Fibroblast of villous mesenchyme (primary cell): ENCODE results near the genes TBCD, ZNF750 and B3GNTL1.

DNA sequence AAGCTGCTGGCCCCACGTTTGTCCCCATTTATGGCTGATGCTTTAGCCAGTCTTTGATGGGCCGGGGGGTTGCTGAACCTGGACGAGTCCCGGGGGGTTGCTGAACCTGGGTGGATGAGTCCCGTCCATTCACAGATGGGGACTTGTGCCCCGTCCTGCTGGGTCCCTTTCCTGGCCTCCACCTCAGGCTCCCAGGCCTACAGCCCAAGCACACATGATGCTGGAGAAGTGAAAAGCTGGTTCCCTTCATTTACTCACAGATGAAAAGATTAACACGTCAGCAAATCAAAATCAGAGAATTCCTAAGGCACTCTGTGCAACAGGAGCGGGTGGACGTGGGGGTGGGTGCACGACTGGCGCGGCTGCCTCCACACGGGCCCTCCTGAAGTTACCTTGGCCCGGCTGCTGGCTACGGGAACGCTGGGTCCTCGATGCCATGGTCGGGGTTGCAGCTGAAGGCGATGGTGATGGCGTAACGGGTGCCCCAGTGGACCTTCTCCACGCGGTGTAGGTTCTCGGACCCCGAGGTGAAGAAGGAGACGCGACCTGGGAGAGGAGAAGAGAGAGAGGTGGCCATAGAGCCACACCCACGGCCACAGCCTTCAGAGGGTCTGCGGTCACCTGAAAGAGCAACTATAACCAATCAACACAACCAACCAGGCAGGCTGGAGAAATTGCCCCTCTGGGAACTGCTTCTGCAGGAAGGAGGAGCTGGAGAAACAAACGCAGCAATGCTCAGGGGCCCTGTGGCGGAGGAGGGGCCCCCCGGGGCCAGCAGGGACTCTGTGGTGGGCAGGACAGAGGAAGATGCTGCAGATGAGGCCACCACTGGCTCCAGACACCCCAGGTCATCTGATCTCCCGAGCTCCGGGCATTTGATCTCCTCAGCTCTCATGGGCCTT is 20.7 kb downstream of the UTS2R start:
- CAGE, long polyA plus RNA = no peak

DNA sequence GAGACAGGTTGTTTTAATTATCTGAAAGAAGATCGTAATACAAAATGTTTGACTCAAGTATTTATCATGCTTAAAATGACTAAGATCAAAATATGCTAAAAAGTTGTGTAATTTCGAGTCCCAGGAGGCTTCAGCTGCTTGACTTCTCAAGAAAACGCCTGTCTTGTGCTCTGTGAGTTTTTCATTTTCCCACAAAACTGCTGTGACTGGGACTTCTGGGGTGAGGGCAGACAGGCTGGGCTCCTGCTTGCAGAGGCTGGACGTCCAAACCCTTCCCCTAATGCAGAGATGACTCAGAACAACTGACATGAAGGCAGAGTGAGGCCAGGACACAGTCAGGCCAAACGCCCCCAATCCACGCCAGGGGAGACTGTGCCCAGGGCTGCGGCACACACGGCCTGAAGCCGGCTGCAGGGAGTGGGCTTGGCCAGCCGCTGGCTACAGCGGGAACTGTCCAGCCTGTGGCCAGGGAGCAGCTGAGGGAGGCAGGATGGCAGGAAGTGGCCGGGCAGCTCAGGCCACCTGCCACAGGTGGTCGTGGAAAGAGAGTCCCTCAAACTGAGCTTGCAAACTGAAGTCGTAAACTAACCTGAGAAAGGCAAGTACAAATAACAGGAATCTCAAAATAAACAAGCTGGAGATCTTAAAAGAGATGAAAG is 21.5 kb upstream of the HEXD start:
- CAGE, long polyA plus RNA = no peak

- CAGE, long polyA plus RNA = no peak
Observed at GRCh38 chr17:82458368-82458589, 262 bp upstream of the NARF start.

DNA sequence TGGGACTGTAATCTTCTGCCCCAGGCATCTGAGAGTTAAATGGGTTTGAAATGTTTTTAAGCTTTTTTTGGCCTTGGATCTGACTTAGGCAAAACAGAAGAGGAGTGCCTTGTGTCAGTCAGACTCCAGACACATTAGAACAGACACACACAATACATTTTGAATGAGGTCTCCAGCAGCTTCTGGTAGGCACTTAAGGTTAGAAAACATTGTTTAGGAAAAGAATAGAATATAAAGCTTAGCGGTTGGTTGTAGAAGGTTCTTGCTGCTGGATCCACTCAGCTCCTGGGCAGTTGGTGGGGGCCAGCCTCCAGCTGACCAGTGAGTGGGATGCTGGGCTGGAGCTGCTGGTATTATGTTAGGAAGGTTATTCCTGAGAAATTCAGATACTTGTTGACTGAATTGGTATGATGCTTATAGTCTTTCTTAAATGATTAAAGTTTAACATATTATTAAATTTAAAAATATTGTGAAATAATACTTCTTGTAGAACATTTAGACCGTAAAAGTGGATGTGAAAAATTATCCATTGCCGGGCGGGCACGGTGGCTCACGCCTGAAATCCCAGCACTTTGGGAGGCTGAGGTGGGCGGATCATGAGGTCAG is 17.4 kb downstream of the FOXK2 start:
- CAGE, long polyA plus RNA = no peak

DNA sequence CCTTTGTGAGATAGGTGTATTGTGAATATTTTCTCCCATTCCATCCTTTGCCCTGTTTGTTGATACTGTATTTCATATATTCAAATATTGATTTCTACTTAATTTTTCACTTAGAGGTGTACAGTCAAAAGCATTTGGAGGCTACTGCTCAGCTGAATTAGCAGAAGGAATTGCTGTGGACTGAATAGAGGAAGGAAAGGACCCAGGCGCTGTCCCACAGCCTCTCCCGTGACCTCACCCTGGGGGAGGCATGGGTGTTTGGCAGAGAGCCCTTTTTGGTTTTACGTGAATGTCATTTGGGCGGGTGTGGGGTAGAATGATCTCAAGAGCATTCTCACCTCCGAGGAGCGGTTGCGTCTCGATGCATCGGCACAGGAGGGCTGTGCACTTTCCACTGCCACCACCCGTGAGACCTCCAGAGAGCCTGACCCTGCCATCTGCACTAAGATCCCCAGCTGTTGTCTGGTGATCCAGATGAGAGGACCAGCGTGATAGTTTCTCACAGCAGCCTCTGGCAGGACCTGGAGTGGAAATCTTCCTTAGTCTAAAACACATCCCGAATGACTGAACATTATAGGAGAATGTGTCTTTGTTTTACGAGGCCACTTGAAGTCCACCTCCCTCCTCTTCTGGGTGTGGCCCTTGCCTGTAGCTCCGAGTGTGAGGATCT is 29.1 kb downstream of the FOXK2 start:
- CAGE, long polyA plus RNA = no peak

DNA sequence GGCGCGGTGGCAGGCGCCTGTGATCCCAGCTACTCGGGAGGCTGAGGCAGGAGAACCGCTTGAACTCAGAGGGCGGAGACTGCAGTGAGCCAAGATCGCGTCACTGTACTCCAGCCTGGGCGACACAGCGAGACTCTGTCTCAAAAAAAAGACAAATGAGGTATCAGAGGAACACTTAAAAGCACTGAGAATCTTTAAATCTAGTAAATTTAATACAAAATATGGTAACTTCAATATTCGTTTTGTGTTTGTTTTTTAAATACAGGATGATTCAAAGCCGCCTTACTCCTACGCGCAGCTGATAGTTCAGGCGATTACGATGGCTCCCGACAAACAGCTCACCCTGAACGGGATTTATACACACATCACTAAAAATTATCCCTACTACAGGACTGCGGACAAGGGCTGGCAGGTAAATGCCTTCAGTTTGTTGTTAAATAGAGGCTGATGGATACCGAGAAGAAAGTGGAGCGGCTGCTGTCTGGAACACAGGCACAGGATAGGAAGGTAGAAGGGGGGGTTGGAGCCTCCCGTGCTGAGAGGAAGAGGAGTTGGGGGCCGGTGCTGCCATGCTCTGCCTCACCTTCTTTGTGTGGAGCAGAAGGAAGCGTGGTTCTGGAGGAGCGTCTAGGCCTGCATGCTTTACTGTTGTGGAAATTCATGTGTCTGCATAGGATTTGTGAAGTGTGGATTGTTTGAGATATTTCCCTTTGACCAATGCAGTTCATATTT is 52.1 kb downstream of the FOXK2 start:
- CAGE, long polyA plus RNA = no peak

- CAGE, long polyA plus RNA = no peak
Observed at GRCh38 chr17:82613224-82614302, 34.7 kb downstream of the WDR45B start.

DNA sequence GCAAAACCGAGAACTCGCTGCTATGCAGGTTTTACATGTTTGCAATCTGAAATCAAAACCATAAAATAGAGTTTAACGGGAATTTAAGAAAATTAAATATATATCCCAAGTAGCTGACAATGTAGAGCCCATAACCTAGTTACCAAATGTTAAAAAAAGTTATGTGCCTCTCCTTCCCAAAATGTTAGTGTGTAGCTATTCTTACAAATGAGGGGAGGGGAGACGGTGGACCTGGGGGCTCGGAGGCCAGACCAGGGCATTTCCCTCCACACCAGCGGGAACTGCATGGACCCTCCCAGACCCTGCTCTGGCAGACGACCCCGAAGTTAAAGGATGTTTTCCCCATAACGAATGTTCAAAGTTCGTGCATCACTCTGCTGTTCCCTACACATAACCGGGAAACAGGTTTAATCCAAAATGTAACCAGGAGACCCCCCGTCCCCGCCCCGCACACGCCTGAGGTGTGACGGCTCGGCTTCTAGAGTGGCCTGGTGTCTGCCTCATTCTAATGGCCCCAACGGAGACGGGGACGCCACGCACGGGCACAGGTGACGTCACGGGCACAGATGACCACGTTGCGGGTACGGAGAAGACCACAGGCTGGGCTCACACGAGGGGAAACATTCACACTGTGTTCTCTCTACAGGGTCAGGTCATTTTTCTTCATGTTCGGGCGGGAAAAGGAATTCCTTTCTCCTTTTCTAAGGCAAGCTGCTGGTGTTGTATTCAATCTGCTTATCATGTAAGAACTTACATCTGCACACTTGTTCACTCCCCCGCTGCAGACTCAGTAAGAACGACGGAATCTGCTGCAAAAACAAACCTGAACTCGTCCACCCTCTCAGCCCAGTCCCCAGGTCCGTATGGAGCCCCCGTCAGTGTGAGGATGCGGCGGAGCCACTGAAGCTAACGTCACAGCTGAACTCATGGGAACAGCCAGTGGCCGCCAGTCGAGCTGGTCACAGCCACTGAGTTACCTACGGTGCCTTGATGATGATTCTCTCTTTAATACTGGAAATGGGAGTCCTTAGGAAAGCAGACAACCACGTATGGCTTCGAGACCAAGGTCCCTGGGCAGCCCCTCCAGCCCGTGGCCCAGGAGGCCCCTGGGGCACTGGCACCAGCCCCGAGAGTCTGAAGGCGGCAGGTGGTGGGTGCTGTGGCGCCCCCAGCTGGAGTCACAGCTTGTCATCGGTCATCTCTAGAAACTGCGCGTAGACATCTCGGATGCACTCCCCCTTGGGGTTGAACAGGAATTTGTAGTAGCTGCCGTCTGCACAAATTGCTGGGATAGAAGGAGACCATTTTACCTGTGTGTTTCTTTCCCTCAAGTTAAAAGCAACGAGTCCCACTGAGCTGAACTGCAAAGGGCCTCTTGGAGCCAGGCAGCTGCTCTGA is 33.0 kb downstream of the WDR45B start:
- CAGE, long polyA plus RNA = no peak

- CAGE, long polyA plus RNA = no peak
Observed at GRCh38 chr17:82627596-82627975, 20.7 kb downstream of the WDR45B start.

DNA sequence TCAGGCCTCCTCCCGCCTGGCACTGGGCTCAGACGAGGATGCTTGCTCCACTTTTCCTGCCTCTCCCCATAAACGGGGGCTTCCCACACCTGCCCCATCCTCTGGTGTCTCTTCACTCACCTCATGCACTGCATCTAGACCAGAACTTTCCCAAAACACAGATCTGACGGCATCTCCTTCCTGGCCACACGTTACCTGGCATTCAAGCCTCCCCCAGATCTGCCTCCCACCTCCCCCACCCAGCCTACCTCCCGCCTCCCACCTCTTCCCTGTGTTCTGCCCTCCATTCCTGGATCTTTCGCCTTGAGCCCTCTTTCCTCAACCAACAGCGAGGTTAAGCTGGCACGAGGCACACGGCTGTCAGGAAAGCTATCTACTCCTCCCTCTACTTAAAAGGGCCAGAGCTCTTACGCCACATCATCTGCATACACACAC is 18.2 kb downstream of the WDR45B start:
- CAGE, long polyA plus RNA = no peak

GRCh38 chr17:82751301-82752278 is at the start of gene TBCD:
TSS of gene TBCD (plus strand) at chr17:82752065.
- CAGE, long polyA plus RNA = start-site peak on the plus strand at chr17:82752058-82752111, 71 and 61 reads in 2 replicates

- CAGE, long polyA plus RNA = no peak
Observed at GRCh38 chr17:82752401-82752937, 604 bp downstream of the TBCD start.

DNA sequence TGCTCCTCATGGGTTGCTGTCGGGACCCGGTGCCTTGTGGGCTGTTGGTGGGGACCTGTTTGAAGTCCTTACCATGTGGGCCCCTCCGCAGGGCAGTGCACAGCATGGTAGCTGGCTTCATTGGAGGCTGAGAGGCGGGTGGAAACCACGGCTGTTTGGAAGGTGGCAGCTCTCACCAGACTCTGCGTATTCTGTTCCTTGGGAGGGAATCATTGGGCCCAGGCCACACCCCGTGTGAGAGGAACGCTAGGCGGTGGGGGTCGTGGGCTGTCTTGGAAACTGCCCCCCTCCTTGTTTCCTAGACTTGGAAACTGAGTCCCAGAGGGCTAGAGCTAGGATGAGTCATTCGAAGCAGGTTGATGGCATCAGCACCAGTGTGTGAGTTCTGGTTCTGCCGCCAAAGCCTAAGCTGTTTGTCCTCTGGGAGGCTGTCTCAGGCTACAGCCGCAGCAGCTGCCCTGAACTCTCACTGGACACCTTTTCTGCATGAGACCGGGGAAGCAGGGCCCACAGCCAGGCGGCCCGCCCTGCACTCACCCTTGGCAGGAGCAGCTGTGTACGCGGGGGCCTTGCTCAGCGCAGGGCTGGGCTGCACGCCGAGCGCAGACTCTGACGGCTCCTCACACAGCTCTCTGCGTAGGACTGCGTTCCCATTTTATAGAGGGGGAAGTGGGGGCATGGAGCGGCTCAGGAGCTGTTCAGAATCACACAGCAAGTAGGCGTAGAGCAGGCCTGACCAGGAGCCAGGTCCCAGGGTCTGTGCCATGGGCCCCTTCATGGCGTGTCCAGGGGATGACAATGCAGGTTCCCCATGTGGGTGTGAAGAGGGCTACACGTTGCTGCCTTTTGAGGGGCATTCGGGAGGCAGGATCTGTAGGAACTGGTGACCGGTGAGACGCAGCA is 35.0 kb downstream of the ZNF750 start:
- CAGE, long polyA plus RNA = no peak

DNA sequence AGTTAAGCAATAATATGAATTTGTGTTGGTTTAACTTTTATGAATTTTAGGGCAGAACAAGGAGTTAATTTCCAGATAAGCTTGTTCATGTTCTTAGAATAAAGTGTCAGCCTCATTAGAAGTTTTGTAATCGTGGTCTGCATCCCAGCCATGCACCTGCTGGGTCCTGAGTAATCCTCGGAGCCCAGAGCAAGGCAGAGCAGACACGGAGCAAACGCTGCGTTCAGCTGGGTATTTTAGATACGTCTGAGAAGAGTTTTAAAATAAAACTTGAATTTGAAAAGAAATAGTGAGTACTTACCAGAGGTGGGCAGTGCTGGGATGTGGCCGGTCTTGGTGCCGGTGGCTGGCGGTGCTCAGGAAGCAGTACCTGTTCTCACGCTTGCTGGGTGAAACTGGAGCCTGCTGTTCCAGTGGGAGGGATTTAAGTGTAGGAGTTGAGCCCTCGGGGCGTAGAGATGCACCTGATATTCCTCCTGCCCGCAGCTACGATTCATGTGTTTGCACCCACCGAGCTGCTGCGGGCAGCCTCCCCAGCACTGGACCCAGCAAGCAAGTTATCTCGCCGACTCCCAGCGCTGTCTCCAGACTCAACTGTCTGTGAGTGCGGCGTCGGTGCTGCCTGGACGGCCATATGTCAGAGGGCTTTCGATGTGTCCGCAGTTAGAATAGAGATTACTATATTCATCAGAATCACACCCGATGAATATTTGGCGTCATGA is at the start of gene ZNF750:
Gene ZNF750 (minus strand): TSS at position 397 of the 722 bp plus-strand sequence.
- CAGE, long polyA plus RNA = no peak

DNA sequence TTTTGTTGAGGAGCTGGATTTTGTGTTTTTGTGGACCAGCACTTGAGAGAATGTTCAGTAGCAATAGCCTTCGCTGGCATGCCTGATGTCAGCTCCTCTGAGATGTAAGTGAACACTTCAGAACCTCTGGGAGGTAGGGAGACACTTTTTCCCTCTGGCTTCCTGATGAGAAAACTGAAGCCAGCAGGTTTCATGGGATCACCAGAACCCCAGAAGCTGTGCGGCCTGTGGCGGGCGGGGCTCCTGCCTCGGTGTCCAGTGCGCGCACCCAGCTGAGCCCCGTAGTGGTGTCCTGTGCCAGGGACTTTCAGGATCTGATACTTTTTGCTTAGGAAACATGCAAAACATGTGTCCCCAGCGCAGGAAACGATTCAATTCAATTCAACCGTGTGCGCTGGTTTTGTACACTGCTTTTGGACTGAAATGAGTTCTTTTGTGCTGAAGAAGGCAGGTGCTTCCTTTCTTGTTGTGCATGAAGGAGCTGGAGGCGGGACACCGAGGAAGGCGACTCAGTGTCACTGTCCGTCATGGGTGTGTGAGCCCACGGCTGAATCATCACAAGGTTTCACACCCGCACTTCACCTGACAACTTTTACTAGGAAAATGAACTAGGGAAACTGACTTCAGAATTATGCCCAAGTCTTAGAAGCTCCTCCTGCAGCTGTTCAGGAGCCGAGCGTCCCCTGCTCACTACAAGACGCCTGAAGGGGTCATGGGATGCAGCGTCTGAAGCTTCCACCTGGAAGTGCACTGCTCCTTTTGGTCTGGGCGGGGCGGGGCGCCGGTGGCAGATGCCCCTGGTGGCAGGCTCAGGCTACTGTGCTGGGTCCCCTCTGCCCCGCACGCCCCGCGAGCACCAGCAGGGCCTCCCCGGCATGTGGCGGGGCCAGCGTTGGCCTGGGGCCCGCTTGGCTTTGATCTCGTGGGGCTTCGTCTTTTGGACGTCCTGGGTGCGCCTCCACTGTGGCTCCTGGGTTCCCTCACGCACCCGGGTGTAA is 31.4 kb upstream of the ZNF750 start:
- CAGE, long polyA plus RNA = no peak

DNA sequence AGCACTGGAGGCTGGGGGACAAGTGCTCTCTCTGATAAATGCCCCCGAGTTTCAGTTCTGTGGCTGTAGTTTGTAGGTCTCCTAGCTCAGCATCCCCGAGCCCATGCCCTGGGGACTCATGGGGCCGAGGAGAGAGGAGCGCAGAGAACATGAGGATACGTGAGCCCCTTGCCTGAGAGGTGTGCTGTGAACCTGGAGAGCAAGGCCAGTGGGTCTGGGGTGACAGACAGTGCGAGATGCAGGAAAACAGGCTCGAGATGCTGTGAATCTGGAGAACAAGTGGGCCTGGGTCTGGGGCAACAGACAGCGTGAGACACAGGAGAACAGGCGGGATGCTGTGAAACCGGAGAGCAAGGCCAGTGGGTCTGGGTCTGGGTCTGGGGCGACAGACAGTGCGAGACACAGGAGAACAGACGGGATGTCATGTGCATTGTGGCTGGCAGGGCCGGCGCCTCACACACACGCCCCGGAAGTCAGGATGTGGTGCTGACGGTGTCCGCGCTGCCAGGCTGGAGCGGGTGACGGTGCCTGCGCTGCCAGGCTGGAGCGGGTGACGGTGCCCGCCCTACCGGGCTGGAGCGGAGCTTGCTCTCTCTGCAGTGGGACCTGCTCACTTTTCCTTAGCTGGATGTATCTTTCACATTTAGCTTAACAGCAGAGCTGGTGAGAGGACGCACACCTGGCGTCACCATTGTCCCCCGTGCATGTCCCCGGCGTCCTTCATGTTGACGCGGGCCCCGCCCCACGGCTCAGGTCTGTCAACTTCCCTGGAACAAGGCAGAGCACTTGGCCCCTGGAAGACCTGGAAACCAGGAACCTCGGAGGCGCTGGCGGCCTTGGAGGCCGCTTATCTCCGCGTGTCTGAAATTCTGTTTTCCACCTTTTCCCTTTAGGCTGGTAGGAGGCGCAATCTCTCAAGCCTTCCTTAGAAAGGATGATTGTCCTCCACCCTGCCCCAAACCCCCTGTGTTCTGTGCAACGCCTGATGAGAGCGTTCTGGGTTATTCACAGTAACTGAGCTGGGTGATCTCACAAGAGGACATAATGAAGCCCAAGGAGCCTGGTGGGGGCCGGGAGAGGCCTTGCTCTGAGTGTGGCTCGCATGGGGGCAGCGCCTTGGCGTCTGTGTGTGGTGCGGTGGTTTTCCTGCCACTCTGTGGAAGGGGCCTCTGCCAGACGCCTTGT is 43.0 kb upstream of the ZNF750 start:
- CAGE, long polyA plus RNA = no peak

DNA sequence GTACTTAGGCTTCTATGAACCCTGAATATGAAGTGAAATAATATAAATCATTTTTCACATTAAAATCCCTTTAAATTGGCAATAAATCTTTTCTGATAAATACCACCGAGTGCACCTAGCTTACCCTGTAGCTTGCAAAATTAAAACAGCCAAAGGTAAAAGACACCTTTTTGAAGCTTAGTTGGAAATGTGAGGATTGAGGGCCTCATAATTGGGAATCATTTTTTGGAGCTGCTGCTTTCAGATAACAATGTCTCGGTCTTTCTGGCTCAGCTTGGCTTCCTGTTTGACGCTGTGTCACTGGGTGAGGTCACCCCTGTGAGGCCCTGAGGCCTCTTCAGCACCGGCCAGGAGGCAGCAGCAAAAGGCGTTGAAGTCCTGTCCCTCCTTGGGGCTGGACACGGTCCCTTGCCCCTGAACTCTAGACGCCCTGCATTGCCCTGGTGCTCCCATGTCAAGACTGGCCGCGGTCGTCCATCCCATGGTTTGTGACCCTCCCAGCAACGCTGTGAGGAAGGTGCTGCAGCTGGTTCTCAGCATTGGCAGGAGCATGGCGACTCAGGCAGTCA is 46.0 kb upstream of the ZNF750 start:
- CAGE, long polyA plus RNA = start-site peak on the plus strand centred at position 339 of the sequence, 79 bp wide, 9 and 23 reads in 2 replicates

DNA sequence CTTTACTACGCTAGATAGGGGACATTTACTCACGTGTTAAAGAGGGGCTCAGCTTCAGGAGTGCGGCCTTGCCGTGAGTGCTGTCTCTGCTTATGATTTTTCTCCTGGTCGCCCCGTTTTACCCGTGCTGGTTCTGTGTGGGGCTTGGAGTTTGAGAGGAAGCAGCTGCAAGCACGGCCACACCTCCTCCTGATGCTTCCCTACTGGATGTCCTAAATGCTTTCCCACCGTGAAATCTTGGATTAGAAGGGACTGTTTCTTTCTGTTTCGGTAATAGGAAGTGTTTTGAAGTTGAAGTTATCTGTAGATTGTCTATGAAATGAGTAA is 54.0 kb upstream of the ZNF750 start:
- CAGE, long polyA plus RNA = no peak

- CAGE, long polyA plus RNA = start-site peak on the plus strand at chr17:82900567-82900684, 37 and 15 reads in 2 replicates
Observed at GRCh38 chr17:82900451-82901415, 60.9 kb upstream of the ZNF750 start.

DNA sequence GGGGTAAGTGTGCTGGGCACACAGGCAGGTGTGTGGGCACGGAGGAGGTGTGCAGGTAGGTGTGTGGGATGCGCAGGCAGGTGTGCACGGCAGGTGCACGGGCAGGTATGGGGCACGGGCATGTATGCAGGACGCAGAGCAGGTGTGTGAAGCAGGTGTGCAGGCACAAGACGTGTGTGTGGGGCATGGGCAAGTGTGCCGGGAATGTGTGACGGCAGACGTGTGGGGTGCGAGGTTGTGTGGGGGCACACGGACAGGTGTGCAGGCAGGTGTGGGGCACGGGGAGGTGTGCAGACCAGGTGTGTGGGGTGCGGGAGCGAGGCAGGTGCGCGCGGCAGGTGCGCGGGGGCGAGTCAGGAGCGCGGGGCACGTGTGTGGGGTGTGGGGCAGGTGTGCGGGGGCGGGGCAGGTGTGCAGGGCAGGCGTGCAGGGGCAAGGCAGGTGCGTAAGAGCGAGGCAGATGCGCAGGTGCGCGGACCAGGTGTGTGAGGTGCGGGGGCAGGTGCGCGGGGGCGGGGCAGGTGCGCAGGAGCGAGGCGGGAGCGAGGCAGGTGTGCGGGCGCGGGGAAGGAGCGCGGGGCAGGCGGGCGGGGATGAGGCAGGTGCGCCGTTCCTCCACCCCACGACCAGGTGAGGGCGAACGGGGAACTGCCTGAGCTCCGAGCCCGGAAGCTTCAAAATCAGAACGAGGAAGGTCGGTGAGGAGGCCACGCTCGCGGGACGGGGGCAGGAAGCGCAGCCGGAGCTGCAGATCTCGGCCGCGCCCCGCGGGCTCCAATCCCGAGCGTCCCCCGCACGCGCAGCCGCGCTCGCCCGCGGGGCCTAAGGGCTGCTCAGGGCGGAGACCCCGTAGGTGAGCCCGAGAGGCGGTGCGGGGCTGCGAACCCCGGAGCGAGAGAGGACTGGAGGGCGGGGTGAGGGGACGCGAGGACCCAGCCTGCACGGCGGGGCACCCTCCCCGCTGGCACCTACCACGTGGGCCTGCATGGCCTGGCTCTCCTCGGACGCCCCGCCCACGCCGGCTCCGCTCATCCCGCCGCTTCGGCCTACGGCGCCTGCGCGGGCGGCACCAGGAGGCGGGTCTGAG is at the start of gene B3GNTL1:
Gene B3GNTL1 (minus strand): TSS at position 1,006 of the 1,087 bp plus-strand sequence.
- CAGE, long polyA plus RNA = no peak